AG08470 (cell line): ENCODE data around the genes HDAC8, FAM236A, CDX4, ZCCHC13, SLC16A2, PBDC1 and ATRX.

DNA sequence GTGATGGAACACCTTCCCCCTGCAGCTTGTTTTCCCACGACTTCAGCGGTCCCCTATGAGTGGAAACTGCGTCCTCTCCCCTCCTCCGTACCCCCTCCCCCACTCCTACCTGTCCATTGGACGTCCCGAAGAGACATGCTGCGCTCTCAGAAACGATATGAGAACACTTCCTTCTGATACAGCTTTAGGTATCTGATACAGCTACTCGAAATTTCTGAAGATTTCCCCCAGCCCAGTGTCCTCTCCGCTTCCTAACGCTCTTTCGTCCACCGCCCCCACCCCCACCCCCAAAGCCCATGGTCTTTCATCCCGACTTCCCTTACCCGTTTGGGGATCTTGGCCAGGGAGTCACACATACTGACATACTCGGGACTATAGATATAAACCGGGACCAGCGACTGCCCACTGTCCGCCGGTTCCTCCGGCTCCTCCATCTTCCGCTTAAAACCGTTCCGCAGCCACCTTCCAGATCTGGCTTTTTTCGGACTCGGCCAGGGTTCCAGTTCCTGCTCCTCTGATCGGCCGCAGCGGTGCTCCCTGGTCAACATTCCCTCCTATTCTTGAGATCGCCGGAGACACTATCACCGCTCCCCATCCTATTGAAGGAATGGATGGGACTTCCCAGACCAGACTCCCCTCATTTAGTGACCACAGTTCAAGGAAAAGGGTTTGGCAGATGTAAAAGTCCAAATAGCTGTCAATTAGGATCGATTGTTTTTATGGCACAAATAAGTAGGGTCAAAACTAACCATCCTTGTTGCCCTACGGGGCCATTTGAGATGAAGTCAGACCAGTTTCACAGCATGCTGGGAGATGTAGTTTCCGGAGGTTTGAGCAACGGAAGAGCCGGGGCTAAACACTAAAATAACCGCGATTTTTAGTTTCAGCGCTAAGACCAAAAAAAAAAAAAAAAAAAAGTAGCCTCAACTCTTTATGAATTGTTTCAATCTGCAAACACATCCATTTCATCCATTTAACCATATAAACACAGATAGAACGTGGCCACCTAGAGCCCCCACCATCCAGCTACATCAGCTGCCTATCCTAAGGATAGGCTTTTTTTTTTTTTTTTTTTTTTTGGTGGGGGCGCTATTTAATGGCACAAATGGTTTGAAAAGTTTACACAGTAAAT lies at the start of gene HDAC8:
HDAC8 (minus strand) TSS at position 516 of the 1,132 bp plus-strand sequence.
- RRBS, result no CpG with 5 or more reads among the region's 42 CpGs

- RRBS, result no CpG with 5 or more reads among the region's 3 CpGs
These were observed 14.6 kb upstream of the PHKA1 start for GRCh38 chrX:72728795-72729029.

- RRBS, result no CpG with 5 or more reads among the region's 9 CpGs
These were observed at the start of gene FAM236A for GRCh38 chrX:72938151-72938513. Gene FAM236A, plus strand, starts transcription at chrX:72938206.

DNA sequence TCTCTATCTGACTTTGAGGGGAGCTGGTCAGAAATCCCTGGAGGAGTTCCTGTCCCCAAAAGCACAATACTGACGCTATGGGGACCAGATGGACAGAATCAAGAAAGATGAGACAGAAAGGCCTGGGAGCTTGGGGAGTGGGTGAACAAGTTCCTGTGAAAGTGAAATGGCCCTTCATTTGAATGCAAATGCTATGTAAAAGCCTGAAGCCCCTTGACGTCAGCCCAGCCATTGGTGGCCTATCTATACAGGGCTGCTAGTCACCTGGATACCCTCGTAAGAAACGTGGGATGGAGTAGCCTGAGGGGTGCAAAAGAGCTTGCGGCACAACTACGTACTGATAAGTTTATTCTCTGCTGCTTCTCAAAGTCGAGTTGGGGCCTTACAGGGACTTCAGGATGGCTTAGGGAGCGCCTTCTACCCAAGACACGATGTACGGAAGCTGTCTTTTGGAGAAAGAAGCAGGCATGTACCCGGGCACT lies at the start of gene CDX4:
CDX4 (plus strand) TSS at position 231 of the 482 bp plus-strand sequence.
- RRBS, result 43% methylated on average over 1 of the region's 11 CpGs

DNA sequence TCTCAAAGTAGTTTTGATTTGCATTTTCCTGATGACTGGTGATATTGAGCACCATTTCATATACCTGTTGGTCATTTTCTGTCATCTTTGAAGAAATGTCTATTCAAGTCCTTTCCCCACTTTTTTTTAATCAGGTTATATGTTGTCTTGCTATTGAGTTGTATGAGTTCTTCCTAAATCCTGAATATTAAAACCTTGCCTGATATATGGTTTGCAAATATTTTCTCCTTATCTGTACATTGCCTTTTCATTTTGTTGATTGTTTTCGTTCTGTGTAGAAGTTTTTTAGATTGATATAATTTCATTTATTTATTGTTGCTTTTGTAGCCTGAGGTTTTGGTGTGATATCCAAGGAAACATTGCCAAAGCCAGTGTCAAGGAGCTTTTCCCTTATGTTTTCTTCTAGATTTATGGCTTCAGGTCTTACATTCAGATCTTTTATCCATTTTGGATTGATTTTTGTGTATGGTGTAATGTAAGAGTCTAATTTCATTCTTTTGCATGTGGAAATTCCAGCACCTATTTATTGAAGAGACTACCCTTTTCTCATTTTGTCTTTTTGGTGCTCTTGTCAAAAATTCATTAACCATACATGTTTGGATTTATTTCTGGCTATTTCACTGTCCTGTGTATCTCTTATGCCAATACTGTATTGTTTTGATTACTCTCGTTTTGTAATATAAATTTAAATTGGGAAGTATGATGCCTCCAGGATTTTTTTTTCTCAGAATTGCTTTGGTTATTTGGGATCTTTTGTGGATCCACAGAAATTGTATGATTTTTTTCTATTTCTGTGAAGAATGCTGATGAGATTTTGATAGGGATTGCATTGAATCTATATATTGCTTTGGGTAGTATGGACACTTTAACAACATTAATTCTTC lies 106.5 kb upstream of the ZCCHC13 start:
- RRBS, result no CpG with 5 or more reads among the region's 2 CpGs

- RRBS, result no CpG with 5 or more reads among the region's 23 CpGs
These were observed at the start of gene ZCCHC13 for GRCh38 chrX:74304019-74304475. Gene ZCCHC13, plus strand, starts transcription at chrX:74304180.

- RRBS, result 35% methylated on average over 14 of the region's 53 CpGs
These were observed 682 bp upstream of the SLC16A2 start for GRCh38 chrX:74420393-74421229.

- RRBS, result 34% methylated on average over 7 of the region's 33 CpGs
These were observed at the start of gene SLC16A2 for GRCh38 chrX:74421230-74421802. Gene SLC16A2, plus strand, starts transcription at chrX:74421493.

DNA sequence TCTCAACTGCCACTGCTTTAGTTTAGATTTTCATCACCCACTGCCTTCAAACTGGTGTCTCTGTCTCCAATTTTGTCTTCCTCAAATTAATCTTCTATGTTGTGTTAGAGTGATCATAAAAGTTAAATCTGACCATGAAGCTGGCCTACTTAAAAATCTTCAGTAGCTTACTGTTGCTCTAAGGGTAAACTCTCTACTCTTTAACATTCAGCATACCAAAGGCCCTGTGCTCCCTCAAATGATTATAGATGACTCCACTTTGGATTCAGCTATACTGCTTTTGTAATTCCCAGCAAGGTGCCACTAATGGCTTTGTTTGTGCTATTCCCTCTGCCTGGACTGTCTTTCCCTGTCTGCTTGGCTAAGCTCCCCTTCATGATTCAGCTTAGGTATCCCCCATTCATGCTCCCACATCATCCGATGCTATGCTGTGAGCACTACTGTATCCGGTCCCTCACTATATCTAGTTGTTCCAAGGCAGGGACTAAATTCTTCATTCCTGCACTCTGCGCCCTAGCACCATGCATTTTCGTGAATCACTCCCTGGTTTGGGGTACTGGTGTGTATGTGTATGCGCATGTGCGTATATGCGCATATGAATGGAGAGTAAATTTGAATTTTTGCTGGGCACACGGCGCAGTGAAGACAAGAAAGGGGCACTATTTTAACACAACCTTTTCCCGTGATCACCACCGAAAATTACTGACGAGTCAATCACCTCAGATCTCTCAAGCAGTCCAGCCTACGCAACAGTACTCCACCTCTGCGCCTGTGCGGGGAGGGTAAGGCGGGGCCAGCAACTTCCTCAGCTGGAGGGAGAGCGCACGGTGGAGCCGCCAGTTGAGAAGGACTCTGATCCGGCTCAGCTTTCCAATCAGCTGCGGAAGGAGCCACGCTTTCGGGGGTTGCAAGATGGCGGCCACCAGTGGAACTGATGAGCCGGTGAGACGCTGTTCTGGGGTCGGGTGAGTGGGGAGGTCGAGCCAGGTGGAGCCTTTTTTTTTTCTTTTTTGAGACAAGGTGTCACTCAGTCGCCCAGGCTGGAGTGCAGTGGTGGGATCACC lies at the start of gene PBDC1:
PBDC1 (plus strand) TSS at position 836 of the 1,064 bp plus-strand sequence.
- RRBS, result 33% methylated on average over 4 of the region's 29 CpGs

DNA sequence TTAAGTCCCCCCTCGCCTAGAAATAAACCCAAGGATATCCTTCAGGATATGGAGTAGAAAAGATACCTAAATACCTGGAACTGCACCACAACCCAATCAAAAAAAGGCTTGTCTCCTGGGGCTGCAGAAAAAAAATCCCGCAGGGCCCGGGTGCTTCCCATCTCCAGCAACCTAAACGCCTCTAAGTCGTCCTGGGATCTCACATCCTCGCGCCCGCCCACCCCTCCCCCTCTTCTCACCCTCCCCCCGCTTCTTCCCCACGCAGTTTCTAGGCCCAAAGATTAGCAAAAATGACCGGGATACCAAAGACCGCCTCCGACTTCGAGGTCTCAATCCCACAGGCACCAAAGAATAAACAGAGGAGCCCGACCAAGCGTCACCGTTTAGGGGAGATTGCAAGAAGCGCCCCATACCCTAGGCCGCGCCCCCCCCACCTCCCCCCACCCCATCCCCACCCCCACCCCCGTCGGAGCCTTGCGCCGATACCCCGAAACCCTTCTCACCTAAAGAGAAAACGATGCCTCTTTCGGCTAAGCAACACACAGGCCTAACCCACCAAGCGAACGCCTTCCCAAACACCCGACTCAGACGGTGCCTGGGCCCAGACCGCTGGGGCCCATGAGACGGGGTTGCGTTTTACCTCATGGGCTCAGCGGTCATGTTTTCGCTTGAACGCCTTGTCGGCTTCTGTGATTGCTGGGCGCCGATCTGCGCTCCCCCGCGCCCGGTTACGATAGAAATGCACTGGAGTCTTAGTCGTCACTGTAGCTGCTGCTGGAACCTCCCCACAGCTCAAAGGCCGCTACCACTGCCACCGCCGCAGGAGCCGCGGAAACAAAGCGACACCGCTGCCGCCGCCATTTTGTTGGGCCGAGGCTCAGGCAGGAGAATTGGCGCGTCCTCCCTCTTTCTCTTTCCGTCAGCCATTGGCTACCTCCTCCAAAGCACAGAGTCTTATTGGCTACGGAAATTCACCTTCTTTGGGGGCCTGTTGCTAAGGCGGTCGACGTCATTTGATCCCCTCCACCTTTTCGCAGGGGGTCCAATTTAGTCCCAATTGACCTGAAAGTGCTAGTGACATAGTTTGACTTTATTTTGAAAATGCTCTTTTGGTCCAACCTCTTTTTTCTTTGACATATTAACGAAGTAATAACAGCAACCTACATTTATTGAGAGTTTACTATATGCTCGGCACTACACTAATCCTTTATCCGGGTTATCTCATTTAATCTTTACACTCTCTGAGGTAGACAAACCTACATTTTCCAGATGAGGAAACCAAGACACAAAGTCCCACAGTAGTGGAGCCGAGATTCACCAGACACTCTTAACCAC lies at the start of gene ATRX:
ATRX (minus strand) TSS at position 875 of the 1,335 bp plus-strand sequence.
- RRBS, result no CpG with 5 or more reads among the region's 68 CpGs

- RRBS, result no CpG with 5 or more reads among the region's 3 CpGs
These were observed 1.5 kb upstream of the P2RY10 start for GRCh38 chrX:78943697-78944124.

DNA sequence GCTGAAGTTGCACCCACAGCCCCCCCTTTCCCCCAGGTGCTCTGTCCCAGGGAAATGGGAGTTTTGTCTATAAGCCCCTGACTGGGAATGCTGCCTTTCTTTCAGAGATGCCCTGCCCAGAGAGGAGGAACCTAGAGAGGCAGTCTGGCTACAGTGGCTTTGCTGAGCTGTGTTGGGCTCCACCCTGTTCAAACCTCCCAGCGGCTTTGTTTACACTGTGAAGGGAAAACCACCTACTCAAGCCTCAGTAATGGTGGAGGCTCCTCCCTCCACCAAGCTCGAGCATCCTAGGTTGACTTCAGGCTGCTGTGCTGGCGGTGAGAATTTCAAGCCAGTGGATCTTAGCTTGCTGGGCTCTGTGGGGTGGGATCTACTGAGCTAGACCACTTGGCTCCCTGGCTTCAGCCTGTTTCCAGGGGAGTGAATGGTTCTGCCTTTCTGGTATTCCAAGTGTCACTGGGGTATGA lies 41.9 kb downstream of the ITM2A start:
- RRBS, result no CpG with 5 or more reads among the region's 3 CpGs

- RRBS, result no CpG with 5 or more reads among the region's 5 CpGs
These were observed 92.5 kb downstream of the TENT5D start for GRCh38 chrX:80512766-80513204.

- RRBS, result no CpG with 5 or more reads among the region's 2 CpGs
These were observed 116.9 kb downstream of the BRWD3 start for GRCh38 chrX:80692855-80693130.

GRCh38 chrX:84061669-84062435 lies 126.1 kb downstream of the RPS6KA6 start:
- RRBS, result no CpG with 5 or more reads among the region's 2 CpGs

GRCh38 chrX:84933885-84934288 lies 69.8 kb upstream of the APOOL start:
- RRBS, result 66% methylated on average over 5 of the region's 24 CpGs

- RRBS, result no CpG with 5 or more reads among the region's 6 CpGs
These were observed 4.0 kb downstream of the POF1B start for GRCh38 chrX:85375255-85376092.

- RRBS, result no CpG with 5 or more reads among the region's 9 CpGs
These were observed 1026.9 kb downstream of the FAM133A start for GRCh38 chrX:94700805-94701320.

DNA sequence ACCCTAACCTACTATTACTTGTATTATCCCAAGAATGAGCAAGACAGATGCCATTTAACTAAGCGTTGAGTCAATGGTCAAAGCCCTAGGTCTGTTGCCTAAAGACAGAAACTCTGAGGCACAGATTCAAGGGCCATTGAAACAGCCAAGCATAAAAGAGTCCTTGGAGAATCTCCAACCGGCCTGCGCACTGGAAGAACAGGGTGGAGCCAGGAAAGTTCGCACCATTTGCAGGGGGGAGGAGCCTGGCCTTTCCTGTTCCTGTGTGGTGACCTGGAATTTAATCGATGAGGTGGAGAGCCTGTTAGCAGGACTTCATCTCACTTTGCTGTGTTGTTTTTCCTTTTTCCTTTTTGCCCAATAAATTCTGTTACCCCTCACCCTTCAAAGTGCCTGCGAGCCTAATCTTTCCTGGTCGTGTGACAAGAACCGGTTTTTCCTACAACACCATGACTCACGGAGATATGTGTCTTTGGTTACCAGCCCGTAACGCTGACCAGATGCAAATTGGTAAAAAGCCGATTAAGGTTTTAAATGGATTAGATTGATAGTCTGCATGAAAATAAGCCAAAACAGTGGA lies 146.3 kb upstream of the DIAPH2 start:
- RRBS, result no CpG with 5 or more reads among the region's 12 CpGs

GRCh38 chrX:97157988-97158573 lies 274.4 kb downstream of the RPA4 start:
- RRBS, result no CpG with 5 or more reads among the region's 4 CpGs